ENCODE data around the genes ZNF350, ZNF610, ENSG00000269825, ZNF611, ZNF665 and PRKCG.

DNA sequence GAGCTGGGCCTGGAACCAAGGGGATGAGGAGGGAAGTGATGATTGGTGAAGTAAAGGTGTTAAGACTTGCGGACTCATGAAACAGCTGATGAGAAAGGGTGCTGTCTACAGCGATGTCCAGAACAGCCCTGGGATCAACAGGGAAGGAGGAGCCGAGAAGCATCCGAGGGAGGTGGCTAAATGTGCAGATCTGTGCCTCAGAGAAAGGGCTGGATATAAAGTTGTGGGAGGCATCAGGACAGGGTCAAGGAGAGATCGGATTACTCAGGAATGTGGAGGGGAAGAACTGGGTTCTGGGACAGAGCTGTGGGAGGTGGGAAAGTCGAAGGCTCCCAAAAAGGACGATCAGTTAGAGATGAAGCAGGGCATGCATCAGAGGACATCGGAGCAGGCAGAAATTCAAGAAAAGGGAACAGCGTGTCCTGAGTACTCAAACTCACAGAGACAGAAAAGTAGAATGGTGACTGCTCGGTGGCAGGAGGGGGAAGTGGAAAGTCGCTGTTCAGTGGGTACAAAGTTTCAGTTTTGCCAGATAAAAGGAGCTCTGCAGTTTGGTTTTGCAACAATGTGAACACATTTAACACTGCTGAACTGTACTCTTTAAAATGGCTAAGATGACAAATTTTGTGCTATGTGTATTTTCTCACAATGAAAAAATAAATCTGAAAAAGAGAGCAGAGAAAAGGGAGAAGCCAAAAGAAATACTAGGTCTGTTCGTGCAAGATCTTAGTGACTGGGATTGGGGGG, 1.8 kb downstream of the SIGLEC14 start:
- PRO-cap, 4 experiments = no peak in any of the 4 experiments
- RAMPAGE, long total RNA, 2 experiments = no peak in any of the 2 experiments
- RRBS = no CpG with 5 or more reads among the region's 12 CpGs

GRCh38 chr19:51692115-51693137, 704 bp upstream of the SPACA6 start:
- PRO-cap, 4 experiments = peak in 4 of 4 experiments; most common plus-strand start chr19:51692792 (in 4)
- RAMPAGE, long total RNA, 2 experiments = no peak in any of the 2 experiments
- RRBS = 19% methylated on average over 19 of the region's 28 CpGs

DNA sequence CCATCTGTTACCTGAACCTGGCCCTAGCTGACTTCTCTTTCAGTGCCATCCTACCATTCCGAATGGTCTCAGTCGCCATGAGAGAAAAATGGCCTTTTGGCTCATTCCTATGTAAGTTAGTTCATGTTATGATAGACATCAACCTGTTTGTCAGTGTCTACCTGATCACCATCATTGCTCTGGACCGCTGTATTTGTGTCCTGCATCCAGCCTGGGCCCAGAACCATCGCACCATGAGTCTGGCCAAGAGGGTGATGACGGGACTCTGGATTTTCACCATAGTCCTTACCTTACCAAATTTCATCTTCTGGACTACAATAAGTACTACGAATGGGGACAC, 28.9 kb downstream of the FPR3 start:
- PRO-cap, 4 experiments = peak in 2 of 4 experiments; most common minus-strand start position 230 of the sequence (in 2)
- RAMPAGE, long total RNA, 2 experiments = no peak in any of the 2 experiments
- RRBS = no CpG with 5 or more reads among the region's 6 CpGs

DNA sequence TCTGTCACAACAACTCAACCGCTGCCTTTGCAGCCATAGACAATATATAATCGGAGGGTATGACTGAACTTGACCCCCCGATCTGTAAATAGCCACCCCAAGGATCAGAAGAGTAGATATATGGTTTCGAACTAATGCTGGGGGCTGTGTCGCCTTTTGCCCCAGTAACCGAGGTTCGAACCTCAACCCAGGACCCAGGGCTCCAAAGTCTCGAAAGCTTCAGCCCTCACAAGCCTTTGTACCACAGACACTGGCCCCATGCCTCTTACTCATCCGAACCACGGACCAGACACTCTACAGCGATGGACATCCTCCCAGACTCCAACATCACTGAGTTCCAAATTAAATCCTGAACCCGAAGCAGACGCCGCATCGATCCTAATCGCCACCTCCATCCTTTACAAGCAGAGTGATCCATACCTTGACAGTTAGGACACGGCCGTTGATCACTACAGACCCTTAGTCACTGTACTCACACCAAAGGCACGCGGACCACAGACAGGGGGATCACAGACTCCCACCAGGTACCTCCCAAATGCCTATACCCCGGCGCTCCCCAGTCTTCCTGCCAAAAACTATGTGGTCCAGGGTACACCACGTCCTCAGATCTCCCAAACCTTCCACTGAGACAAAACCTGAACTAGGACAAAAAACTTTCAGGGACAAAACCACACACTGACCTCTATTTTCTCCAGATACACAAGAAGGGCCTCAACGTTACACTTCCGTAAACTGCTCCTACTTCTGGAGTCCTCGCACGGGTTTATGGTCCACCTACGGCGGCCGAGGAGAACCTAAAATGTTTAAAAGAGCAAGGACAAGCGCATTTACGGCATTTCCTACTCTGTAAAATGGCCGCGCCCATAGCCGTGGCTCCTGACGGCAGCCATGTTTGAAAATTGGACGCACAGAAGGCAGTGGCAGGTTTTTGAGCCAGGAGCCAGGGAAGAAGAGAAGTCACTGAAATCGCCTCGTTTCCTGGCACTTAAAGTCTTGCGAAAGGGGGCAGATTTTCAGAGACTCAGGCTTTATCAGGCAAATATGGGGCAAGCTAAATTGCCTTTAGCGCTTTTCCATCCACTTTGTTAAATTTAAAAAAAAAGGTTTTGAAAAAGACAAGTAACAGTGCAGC, at the start of gene ZNF350:
Gene ZNF350, minus strand, starts transcription at position 751 of the 1,132 bp plus-strand sequence.
- PRO-cap, 4 experiments = peak in 4 of 4 experiments; most common plus-strand start position 910 of the sequence (in 1); most common minus-strand start position 765 of the sequence (in 3)
- RAMPAGE, long total RNA, 2 experiments = start-site peak on the minus strand in 1 of 2 experiments, centred at position 723 of the sequence, 141 reads per replicate
- RRBS = no CpG with 5 or more reads among the region's 41 CpGs

DNA sequence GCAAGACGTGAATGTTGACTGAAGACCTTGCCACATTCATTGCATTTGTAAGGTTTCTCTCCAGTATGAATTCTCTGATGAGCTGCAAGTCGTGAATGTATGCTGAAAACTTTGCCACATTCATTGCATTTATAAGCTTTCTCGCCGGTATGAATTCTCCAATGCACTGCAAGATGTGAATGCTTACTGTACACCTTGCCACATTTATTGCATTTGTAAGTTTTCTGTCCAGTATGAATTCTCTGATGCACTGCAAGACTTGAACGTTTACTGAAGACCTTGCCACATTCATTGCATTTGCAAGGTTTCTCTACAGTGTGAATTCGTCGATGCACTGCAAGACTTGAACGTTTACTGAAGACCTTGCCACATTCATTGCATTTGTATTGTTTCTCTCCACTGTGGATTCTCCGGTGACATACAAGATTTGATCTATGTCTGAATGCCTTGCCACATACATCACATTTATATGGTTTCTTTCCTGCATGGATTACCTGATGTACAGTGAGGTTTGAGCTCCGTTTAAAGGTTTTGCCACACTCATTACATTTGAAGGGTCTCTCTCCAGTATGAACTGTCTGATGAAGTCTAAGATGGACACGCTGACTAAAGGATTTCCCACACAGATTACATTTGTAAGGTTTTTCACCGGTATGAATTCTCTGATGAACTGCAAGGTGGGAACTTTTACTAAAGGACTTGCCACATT, 20.2 kb upstream of the ZNF841 start:
- PRO-cap, 4 experiments = no peak in any of the 4 experiments
- RAMPAGE, long total RNA, 2 experiments = start-site peak on the minus strand in 1 of 2 experiments, centred at position 83 of the sequence, 13 reads per replicate
- RRBS = no CpG with 5 or more reads among the region's 12 CpGs

- PRO-cap, 4 experiments = no peak in any of the 4 experiments
- RAMPAGE, long total RNA, 2 experiments = no peak in any of the 2 experiments
- RRBS = no CpG with 5 or more reads among the region's 10 CpGs
Measured at GRCh38 chr19:52291790-52292795, 4.9 kb upstream of the ZNF480 start.

DNA sequence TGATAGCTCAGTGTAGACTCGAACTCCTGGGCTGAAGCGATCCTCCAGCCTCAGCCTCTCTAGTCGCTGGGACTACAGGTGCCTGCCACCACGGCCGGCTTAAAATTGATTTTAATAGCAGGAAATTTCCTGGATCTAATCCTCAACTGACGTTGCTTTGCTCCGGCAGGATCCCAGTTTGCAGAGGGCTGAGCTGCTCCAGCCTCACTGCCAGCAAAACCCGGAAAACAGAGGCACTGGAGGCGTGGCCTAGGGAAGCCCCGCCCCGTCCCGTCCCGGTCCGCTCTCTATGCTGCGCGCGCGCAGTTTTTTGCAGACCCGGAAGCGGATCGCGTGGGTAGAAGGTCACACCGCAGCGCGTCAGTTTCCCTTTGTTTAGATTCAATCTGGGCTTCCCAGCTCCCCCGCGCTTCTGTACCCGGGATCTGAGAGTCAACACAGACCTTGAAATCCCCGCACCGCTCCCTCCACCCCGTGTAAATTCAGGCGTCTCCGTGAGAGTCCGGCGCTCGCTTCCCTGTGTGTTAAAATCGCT, at the start of gene ZNF610:
Gene ZNF610, plus strand, starts transcription at position 313 of the 535 bp plus-strand sequence.
- PRO-cap, 4 experiments = peak in 4 of 4 experiments; most common plus-strand start position 315 of the sequence (in 3); most common minus-strand start position 209 of the sequence (in 4)
- RAMPAGE, long total RNA, 2 experiments = start-site peak on the plus strand in 1 of 2 experiments, centred at position 376 of the sequence, 7 reads per replicate
- RRBS = 2% methylated on average over 19 of the region's 37 CpGs

- PRO-cap, 4 experiments = no peak in any of the 4 experiments
- RAMPAGE, long total RNA, 2 experiments = no peak in any of the 2 experiments
- RRBS = 2% methylated on average over 9 of the region's 30 CpGs
Measured at GRCh38 chr19:52336466-52336892, 436 bp downstream of the ZNF610 start.

DNA sequence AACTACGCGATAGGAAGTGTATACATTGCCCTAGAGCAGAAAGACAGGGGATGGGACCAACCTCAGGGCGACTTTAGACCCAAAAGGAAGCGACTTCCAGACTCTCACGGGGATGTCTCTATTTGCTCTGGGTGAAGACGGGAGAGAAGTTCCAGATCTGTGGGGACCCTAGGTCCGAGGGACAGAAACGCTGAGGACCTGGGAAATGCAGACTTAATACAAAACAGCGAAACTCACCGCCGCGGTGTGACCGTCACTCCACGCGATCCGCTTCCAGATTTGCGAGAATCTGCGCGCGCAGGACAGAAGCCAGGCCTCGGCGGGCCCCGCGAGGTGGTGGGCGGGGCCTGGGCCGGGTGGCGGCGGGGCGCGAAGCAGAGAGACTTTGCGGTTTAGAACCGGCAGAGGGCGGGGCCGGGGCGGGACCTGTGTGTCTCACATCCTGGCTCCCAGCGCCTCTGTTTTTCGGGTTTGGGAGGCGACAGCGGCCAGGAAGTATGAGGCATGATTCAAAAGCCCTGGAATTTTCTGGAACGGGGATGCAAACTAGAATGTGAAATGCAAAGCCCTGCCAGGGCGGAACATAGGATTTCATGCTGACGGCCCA, at the start of gene ENSG00000269825:
Gene ENSG00000269825, minus strand, starts transcription at position 291 of the 607 bp plus-strand sequence.
- PRO-cap, 4 experiments = peak in 4 of 4 experiments; most common plus-strand start position 461 of the sequence (in 2); most common minus-strand start position 281 of the sequence (in 4)
- RAMPAGE, long total RNA, 2 experiments = start-site peak on the minus strand in 2 of 2 experiments, centred at positions 308 to 325 of the sequence, 187 to 308 reads per replicate
- RRBS = 2% methylated on average over 5 of the region's 42 CpGs

- PRO-cap, 4 experiments = peak in 4 of 4 experiments; most common plus-strand start chr19:52735164 (in 2); most common minus-strand start chr19:52735044 (in 4)
- RAMPAGE, long total RNA, 2 experiments = start-site peak on the minus strand in 1 of 2 experiments, at chr19:52735023-52735220 at its widest, 69 reads per replicate
- RRBS = no CpG with 5 or more reads among the region's 28 CpGs
Measured at GRCh38 chr19:52734915-52735329, at the start of gene ZNF611. Gene ZNF611, minus strand, starts transcription at chr19:52735044.

- PRO-cap, 4 experiments = peak in 2 of 4 experiments; most common plus-strand start chr19:52938983 (in 2)
- RAMPAGE, long total RNA, 2 experiments = no peak in any of the 2 experiments
- RRBS = no CpG with 5 or more reads among the region's 5 CpGs
Measured at GRCh38 chr19:52938752-52939206, 15.6 kb upstream of the ZNF888 start.

- PRO-cap, 4 experiments = no peak in any of the 4 experiments
- RAMPAGE, long total RNA, 2 experiments = no peak in any of the 2 experiments
- RRBS = no CpG with 5 or more reads among the region's 4 CpGs
Measured at GRCh38 chr19:53129459-53129978, 3.2 kb downstream of the ZNF415 start.

GRCh38 chr19:53192039-53193108, 784 bp downstream of the ZNF665 start:
- PRO-cap, 4 experiments = no peak in any of the 4 experiments
- RAMPAGE, long total RNA, 2 experiments = no peak in any of the 2 experiments
- RRBS = no CpG with 5 or more reads among the region's 30 CpGs

GRCh38 chr19:53193109-53193802, at the start of gene ZNF665:
Gene ZNF665, minus strand, starts transcription at chr19:53193358.
- PRO-cap, 4 experiments = peak in 4 of 4 experiments; most common plus-strand start chr19:53193470 (in 2); most common minus-strand start chr19:53193320 (in 2)
- RAMPAGE, long total RNA, 2 experiments = start-site peak on the minus strand in 1 of 2 experiments, at chr19:53193340-53193426 at its widest, 74 reads per replicate
- RRBS = 2% methylated on average over 10 of the region's 36 CpGs

DNA sequence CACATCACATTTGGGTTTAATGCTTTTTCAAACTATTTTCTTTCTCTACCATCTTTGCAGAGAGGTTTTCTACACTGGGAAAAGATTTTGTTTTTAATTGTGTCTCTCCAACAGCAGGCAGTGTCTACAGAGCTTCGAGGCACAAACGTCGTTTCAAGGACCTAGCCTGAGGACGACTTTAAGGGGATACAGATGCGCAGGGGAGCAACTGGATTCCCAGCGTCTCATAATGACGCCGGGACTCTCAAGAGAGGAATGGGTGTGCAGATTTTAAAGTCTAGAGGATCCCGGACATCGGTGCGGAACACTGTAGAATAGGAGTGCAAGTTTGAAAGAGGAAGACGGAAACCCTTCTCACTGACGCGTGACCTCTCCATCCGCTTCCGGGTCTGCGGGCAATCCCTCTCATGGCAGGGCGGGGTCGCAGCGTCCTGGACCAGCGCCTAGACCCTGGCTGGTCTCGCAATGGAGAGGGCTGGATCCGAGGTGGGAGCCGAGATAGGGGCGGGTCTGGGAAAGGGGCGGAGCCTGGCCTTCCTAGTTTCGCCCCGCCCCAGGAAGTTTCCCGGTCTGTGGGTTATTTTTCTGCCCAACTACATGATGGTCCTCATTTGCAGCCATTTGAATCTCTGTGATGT, 4.7 kb upstream of the ZNF845 start:
- PRO-cap, 4 experiments = no peak in any of the 4 experiments
- RAMPAGE, long total RNA, 2 experiments = no peak in any of the 2 experiments
- RRBS = 27% methylated on average over 8 of the region's 29 CpGs

DNA sequence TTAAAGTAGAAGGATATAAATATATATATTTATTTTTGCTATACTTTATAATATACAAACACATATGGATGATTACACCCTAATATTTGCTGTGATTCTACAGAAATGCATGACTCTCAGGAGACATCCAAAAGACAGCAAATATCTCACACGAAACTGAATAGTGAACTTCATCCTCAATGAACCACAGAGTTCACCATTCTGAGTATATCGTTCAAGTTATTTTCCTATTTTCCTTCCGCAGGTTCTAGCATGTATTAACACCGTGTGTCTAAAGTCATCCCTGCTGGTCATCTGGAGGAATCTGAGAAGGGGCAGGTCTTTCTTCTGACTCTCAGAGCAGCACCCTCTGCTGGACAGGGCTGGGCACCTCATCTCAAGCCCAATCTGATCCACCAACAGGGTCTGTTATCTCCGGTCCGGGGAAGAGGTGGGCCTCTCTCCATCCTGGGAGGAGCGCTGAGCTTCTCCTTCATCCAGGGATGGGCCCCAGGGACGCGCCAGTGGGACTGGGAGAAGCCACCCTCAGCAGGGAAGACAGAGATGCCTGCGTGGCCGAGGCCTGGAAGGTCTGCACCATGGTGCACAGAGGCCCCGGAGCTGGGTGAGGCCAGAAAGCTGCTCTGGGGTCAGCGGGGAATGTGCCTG, 26.1 kb upstream of the ZNF331 start:
- PRO-cap, 4 experiments = no peak in any of the 4 experiments
- RAMPAGE, long total RNA, 2 experiments = no peak in any of the 2 experiments
- RRBS = no CpG with 5 or more reads among the region's 13 CpGs

GRCh38 chr19:53519487-53520001, 18.4 kb upstream of the ZNF331 start:
- PRO-cap, 4 experiments = no peak in any of the 4 experiments
- RAMPAGE, long total RNA, 2 experiments = no peak in any of the 2 experiments
- RRBS = 32% methylated on average over 2 of the region's 10 CpGs

DNA sequence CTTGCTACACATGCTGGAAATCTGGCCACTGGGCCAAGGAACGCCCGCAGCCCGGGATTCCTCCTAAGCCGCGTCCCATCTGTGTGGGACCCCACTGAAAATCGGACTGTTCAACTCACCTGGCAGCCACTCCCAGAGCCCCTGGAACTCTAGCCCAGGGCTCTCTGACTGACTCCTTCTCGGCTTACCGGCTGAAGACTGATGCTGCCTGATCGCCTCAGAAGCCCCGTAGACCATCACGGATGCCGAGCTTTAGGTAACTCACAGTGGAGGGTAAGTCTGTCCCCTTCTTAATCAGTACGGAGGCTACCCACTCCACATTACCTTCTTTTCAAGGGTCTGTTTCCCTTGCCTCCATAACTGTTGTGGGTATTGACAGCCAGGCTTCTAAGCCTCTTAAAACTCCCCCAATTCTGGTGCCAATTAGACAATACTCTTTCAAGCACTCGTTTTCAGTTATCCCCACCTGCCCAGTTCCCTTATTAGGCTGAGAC, 9.8 kb upstream of the NLRP12 start:
- PRO-cap, 4 experiments = no peak in any of the 4 experiments
- RAMPAGE, long total RNA, 2 experiments = no peak in any of the 2 experiments
- RRBS = no CpG with 5 or more reads among the region's 14 CpGs

DNA sequence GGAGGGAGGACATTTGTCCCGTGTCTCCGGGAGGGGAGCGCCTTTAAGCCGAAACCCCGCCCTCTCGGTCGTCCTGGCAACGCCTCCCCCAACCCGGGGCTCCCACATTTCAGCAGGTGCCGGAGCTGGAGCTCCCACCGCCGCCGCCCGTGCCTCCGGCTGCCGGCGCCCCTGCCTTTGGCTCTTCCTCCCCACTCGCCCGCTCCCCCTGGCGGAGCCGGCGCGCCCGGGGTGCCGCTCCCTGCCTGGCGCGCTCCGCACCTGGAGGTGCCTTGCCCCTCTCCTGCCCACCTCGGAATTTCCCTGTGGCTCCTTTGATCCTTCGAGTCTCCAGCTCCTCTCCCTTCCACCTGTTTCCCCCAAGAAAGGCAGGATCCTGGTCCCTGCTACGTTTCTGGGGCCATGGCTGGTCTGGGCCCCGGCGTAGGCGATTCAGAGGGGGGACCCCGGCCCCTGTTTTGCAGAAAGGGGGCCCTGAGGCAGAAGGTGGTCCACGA, at the start of gene PRKCG:
Gene PRKCG, plus strand, starts transcription at position 105 of the 497 bp plus-strand sequence.
- PRO-cap, 4 experiments = no peak in any of the 4 experiments
- RAMPAGE, long total RNA, 2 experiments = no peak in any of the 2 experiments
- RRBS = 2% methylated on average over 21 of the region's 36 CpGs

GRCh38 chr19:54023643-54024115, 32.2 kb downstream of the CACNG6 start:
- PRO-cap, 4 experiments = no peak in any of the 4 experiments
- RAMPAGE, long total RNA, 2 experiments = no peak in any of the 2 experiments
- RRBS = no CpG with 5 or more reads among the region's 19 CpGs